CMK (cell line): Measurements from ENCODE around the gene LDLRAD2.

DNA sequence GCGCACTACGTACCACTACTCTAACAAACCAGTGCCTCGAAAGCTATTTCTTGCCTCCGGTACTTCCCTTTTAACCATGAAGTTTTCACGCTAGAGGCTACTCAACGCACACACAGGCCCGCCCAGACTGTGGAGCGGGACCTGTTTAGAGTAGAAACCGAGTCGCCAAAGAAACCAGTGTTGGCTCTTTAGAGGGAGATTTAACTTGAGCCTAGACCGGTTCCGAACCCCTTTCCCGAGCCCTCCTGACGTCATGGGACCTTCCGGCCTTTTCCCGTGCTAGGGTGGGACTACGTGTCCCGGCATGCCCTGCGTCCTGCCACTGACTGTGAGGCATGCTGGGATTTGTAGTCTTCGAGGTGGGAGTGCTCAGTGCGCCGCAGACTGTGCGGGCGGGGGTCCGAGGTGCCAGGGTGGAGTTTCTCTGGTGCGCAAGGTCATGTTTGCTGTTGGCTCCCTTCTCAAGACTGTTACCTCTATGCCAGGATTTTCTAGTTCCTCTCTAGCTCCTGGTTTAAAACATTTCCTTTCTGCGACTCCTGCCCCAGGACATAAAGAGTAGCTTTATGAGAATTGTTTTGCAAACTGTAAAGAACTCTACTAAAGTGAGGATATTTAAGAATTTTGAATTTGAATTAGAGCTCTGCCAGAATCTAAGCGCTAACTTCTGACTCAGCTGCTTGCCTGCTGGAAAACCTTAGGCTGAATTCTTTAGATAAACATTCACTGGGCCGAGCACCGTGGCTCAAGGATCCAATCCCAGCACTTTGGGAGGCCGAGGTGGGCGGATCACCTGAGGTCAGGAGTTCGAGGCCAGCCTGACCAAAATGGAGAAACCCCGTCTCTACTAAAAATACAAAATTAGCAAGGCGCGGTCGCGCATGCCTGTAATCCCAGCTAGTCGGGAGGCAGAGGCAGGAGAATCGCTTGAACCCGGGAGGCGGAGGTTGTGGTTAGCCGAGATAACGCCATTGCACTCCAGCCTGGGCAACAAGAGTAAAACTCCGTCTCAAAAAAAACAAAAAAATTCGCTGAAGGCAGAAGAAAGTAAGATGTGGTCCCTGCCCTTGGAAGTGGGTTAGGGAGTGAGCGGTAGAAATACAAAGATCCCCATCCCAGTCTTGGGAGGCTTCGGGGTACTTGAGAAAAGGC, 793 bp upstream of the USP48 start:
- RRBS, result 0% methylated on average over 6 of the region's 48 CpGs

GRCh38 chr1:21812220-21812585, at the start of gene LDLRAD2:
TSS of gene LDLRAD2 (plus strand) at chr1:21812265.
- RRBS, result no CpG with 5 or more reads among the region's 1 CpG

GRCh38 chr1:21890312-21890804, 46.8 kb downstream of the HSPG2 start:
- RRBS, result no CpG with 5 or more reads among the region's 17 CpGs

DNA sequence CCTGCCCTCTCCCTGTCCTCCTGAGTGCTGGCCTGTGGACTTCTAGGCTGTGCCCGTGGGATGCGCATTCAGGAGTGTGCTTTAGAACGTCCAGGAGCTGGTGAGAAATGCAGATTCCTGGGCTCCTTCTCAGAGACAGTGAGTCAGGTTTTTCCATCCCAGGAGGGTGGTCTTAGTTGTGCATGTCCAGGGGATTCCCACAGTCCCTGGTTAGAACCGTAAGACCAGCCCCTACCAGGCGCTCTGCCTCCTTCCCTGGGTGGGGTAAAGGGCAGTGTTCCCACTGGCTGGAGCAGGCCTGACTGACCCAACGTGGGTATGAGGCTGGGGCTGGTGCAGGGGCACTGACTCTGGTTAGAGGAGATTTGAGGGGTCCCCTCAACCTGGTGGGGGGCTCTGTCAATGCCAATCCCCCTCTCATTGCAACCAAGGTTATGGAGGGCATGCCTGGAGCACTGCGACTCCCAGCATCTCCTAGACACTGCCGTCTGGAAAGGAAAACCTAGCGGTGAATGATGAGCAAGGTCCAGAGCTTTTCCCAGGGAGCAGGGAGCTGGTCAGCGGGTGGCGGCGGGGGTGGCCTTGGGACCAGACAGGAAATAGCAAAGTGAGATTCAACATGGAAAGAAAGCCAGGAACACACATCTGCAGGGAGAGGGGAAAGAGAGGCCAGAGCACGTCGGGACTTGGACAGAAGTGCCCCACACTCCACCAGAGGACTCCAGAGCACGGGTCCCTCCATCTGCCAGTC, 38.6 kb downstream of the HSPG2 start:
- RRBS, result no CpG with 5 or more reads among the region's 15 CpGs

GRCh38 chr1:21904496-21905420, 32.4 kb downstream of the HSPG2 start:
- RRBS, result 53% methylated on average over 4 of the region's 20 CpGs

- RRBS, result no CpG with 5 or more reads among the region's 21 CpGs
These were observed 7.3 kb downstream of the HSPG2 start for GRCh38 chr1:21929434-21930499.

- RRBS, result no CpG with 5 or more reads among the region's 8 CpGs
These were observed 2.6 kb upstream of the HSPG2 start for GRCh38 chr1:21939497-21940309.

DNA sequence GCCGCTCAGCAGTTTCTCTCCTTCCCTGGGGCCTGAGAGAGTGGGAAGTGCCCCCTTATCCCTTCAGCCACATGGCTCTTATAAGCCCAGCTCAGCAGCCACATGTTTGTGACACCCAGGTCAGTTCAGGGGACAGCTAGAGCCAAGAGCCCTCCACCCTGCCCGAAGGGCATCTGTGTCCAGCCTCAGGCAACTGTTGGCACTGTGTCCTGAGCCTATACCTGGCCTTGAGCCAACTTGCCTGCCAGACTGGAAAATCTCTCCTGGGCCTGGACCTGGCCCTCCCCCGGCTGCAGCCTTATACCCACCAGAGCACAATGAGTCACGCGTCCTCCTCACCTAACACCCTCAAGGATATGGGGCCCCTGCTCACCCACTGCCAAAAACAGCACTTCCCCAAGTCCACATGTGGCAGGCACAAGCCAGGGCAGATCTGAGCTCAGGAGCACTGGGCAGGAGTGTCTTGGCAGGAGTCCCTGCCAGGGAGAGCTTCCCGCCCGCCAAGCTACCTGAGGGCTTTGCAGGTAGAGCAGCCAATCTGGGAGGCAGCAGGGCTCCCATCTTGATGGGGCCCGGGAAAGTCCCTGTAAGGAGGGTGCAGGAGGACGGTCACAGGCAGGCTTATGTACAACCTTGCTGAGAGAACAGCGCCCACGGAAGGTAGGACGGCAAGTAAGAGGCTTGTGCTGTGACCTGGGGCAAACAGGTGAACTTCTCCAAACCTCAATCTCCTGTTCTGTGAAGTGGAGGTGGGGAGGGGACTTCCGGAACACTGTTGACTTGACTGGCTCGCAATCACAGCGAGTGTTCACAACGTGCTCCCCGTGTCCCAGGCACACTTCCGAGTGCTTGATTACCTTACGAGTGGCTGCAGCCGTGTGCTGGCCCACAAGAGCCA, 19.8 kb upstream of the HSPG2 start:
- RRBS, result no CpG with 5 or more reads among the region's 20 CpGs

DNA sequence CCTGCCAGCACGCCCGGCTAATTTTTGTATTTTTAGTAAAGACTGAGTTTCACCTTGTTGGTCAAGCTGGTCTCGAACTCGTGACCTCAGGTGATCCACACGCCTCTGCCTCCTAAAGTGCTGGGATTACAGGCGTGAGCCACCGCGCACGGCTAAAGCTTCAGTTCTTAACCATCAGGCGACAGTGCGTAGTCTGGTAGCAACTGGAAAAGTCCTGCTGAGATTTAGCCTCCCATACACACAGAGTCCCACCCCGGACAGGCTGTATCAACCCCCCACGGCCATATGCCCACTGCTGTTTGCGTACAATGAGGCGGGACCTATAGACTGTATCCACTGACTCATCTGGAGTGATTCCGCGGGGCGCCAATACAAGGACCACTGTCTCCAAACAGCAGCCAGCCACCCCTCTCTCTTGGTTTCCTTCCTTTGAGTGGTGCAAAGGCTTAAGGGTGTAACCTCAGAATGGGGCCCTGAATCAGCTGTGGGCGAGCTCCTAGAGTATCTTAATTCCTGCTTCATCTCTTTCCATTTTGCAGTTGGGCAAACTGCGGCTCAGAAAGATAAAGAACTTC, 23.4 kb downstream of the CELA3A start:
- RRBS, result no CpG with 5 or more reads among the region's 20 CpGs

DNA sequence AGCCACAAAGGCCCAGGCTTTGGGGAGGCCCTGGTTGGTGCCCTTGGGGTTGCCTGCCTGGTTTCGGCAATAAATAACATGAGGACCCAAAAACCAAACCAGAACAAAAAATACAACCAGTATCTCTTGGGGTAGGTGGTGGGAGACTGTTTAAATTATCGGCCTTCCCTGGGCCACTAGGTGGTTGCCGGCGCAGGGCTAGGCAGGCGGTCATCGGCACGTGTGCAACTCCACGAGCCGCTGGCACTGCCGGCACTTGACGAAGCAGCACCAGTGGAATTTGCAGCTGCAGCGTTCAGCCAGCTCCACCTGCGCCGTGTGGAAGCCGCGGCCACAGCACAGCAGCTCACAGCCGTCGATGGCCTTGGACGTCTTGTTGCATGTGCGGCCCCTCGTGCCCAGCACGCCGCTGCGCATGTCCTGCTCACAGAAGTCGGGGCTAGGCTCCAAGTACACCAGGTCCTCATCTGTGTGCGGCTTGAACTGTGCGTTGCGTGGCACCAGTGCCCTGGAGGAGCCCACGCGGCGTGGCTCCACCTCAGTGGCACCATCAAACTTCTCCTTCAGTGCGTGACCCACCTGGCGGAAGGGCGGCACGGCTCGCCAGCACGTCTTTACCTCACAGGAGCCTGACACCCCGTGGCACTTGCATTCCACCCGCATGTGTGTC, 22.9 kb downstream of the WNT4 start:
- RRBS, result 96% methylated on average over 8 of the region's 39 CpGs

GRCh38 chr1:22341925-22342611, 109.6 kb upstream of the ZBTB40 start:
- RRBS, result 15% methylated on average over 9 of the region's 26 CpGs

DNA sequence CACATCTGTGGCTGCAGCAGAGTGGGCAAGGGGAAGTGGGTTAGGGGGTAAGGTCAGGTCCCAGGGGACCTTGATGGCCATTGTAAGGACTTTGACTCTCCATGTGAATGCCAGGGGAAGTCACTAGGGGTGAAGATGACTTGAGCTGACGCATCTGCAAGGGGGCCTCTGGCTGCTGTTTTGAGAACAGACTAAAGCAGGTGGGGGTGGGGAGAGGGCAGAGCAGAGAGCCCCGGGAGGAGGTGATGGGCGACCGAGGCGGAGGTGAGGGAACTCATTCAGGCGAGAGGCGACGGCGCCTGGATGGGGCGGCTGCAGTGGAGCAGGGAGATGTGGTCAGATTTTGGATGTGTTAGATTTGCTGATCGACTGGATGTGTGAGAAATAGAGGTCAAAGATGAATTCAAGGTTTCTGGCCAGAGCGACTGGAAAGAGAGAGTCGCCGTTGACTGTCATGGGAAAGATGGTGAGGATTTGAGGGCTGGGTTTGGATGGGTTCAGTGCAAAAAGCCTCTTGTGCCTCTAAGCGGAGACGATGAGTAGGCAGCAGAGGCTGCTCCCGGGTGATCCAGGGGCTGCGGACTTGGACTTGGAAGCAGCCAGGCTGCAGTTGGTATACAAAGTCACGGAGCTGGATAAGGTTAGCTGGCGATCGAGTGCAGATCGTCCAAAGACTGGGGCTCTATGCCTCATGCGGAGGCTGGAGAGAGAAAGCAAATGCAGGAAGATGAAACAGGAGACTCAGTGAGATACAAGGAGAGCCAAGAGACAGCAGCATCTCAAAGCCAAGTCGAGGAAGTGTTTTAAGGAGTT, 107.8 kb upstream of the ZBTB40 start:
- RRBS, result no CpG with 5 or more reads among the region's 24 CpGs

- RRBS, result 63% methylated on average over 2 of the region's 17 CpGs
These were observed 100.9 kb upstream of the ZBTB40 start for GRCh38 chr1:22350579-22351241.

DNA sequence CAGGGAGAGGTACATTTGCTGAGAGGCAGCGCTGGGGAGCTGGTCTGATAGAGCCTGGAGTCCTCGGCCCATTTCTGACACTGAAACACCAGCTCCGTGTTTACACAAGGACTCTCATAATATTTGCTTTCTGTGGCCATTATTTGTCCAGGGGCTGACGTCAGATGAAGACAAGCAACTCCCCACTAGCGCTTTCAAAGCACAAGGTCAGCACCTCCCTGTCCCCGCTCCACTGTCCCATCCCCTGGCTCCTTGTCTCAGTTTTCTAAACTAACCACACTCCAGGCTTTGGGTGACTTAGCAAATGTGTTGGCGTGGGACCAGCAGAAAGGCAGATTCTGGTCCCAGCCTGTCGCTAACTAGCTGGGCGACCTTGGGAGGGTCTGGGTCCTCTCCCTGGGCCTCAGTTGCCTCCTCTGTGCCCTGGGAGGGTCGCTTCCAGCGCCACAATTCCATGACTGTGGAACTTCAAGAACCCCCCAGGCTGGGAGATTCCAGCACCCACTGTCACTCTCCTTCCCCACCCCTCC, 37.3 kb upstream of the ZBTB40 start:
- RRBS, result no CpG with 5 or more reads among the region's 11 CpGs

- RRBS, result no CpG with 5 or more reads among the region's 9 CpGs
These were observed 43.2 kb downstream of the ZBTB40 start for GRCh38 chr1:22494736-22495276.

DNA sequence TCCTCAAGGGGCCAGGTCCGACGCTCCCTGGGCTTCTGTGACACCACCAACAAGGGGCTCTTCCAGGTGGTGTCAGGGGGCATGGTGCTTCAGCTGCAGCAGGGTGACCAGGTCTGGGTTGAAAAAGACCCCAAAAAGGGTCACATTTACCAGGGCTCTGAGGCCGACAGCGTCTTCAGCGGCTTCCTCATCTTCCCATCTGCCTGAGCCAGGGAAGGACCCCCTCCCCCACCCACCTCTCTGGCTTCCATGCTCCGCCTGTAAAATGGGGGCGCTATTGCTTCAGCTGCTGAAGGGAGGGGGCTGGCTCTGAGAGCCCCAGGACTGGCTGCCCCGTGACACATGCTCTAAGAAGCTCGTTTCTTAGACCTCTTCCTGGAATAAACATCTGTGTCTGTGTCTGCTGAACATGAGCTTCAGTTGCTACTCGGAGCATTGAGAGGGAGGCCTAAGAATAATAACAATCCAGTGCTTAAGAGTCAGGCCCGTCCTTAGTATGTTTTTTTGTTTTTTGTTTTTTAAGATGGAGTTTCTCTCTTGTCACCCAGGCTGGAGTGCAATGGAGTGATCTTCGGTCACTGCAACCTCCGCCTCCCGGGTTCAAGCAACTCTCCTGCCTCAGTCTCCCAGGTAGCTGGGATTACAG, 2.9 kb downstream of the C1QA start:
- RRBS, result no CpG with 5 or more reads among the region's 14 CpGs

GRCh38 chr1:22790478-22790966, 79.9 kb downstream of the EPHB2 start:
- RRBS, result no CpG with 5 or more reads among the region's 10 CpGs

DNA sequence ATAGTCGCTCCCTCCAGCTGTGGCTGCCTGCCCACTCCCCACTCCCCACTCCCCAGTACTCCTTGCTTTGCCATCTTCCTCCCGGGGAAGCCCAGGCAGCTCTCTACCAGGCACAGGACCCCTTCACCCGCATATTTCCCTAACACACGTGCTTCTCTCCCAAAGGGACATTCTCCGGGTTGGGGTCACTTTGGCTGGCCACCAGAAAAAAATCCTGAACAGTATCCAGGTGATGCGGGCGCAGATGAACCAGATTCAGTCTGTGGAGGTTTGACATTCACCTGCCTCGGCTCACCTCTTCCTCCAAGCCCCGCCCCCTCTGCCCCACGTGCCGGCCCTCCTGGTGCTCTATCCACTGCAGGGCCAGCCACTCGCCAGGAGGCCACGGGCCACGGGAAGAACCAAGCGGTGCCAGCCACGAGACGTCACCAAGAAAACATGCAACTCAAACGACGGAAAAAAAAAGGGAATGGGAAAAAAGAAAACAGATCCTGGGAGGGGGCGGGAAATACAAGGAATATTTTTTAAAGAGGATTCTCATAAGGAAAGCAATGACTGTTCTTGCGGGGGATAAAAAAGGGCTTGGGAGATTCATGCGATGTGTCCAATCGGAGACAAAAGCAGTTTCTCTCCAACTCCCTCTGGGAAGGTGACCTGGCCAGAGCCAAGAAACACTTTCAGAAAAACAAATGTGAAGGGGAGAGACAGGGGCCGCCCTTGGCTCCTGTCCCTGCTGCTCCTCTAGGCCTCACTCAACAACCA, 59.2 kb downstream of the LACTBL1 start:
- RRBS, result 78% methylated on average over 3 of the region's 24 CpGs

DNA sequence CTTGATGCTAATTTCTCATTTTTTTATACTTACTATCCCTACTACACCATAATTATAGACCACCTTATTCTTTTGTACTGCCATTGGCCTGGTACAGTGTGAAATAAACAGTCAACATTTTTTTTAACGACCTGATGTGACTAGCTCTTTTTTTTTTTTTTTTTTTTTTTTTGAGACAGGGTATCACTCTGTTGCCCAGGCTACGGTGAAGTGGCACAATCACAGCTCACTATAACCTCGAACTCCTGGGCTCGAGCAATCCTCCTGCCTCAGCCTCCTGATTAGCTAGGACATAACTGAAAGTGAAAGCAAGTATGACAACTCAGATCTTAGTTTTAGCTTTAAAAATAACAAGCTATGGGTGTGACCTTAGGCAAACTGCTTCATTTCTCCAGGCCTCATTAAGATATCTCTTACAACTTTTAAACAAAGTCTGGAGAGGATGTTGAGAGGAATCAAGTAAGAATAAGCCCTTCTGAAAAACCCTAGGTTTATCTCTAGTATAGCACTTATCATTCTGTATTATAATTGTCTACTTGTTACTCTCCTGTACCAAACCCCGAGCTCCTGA, 98.1 kb downstream of the HTR1D start:
- RRBS, result no CpG with 5 or more reads among the region's 5 CpGs

- RRBS, result no CpG with 5 or more reads among the region's 9 CpGs
These were observed 22.7 kb downstream of the HTR1D start for GRCh38 chr1:23194581-23195107.